Skin of body (tissue), 2 donors: ENCODE measurements around the genes HNRNPDL and HPSE.

- RAMPAGE, long total RNA = no peak
Measured at GRCh38 chr4:81472755-81473587, 1.3 kb upstream of the RASGEF1B start.

DNA sequence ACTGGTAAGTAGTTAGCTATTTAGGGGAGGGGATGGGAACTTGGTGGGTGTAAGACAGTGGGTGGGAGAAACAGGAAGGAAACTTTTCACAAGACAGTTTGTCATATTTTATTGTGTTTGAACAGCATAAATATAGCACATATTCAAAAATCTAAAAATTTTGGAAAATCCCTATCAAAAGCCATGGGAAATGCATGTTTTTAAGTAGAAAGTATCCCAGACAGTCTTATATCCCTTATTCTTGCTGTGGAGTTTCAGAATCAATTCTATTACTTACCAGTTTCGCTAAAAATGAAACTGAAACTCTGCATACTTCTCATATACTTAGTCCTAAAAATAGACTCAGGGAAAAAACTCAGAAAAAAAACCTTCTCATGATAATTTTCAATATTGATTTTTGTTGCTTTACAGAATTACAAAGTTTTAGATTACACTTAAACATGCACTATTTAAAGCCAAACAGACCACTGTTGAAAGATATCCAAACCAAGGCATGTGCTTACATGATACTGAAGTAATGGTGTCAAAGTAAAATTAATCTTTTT is 22.4 kb upstream of the RASGEF1B start:
- RAMPAGE, long total RNA = no peak

DNA sequence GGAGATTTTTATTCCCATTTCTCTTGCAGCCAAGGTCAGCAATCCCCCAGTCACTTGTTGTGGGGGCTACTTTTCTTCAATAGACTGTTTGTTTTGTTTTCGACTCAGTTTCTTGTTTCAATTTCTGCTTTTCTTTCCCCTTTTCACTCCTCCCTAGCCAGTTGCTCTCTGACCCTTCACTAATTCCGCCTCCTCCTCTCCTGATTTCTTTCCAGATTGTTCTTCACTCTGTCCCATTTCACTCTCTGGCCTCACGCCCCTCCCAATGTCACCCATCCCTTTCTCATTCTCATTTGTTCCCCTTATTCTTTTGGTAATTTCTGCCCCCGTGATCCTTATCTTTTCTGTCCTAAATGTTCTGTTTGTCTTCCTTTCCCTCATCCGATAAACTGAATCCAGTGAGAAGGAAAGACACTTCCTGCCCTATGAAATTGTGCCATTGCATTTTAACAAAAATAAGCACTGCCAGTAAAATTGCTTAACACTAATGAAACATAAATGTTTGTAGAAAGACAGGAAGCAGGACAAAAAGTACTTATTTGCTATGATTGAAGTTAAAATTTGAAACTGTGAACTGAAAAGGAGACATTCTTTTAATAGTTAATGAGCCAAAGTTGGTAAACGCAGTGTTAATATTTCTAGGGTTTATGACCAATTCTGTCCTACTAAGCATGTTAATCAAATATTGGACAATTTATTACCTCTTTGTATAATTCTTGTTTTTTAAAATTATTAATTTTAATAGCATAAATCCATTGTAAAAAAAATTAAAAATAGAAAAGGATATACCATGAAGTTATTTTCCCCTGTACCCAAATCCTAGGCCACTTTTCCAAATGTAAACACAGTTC is 94.6 kb upstream of the RASGEF1B start:
- RAMPAGE, long total RNA = no peak

- RAMPAGE, long total RNA = no peak
Measured at GRCh38 chr4:81668229-81668718, 196.6 kb upstream of the RASGEF1B start.

GRCh38 chr4:81724882-81725379 is 253.2 kb upstream of the RASGEF1B start:
- RAMPAGE, long total RNA = no peak

DNA sequence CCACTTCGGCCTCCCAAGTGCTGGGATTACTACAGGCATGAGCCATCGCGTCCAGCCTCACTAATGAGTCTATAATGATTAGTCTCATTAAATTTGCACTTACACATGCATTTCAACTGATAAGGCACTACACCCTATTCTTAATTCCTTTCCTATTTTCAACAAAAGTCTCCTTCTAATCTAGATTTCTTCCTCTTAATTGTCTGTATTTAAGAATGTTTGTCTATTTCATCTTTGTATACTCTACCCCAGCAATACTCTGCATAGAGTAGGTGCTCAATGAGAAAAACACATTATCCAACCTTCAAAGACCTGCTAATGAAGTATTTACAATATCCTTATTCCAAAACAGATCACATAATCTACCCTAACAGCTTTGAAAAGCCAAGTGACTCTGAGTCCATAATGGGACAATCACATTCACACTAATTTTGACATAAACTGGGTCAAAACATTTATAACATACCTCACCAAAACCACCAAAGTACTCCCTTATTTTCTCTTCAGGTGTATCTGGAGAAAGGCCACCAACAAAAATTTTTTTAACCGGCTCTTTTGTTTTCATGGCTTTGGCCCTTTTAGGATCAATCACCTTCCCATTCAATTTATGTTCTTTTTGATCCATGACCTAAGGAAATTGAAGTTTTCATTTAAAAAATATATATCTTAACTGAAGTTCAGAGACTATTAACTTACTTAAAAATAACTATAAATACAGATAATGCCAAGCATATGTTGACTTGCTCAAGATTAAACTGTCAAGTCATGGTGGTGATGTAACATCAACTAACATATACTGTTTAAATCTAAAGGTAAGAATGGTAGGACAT is 15.4 kb downstream of the HNRNPD start:
- RAMPAGE, long total RNA = no peak

- RAMPAGE, long total RNA = no peak
Measured at GRCh38 chr4:82429698-82430549, at the start of gene HNRNPDL. HNRNPDL (minus strand) TSS chr4:82430462.

GRCh38 chr4:82717843-82718671 is 80.5 kb downstream of the SCD5 start:
- RAMPAGE, long total RNA = no peak

- RAMPAGE, long total RNA = no peak
Measured at GRCh38 chr4:83051236-83051778, 16.3 kb downstream of the COPS4 start.

DNA sequence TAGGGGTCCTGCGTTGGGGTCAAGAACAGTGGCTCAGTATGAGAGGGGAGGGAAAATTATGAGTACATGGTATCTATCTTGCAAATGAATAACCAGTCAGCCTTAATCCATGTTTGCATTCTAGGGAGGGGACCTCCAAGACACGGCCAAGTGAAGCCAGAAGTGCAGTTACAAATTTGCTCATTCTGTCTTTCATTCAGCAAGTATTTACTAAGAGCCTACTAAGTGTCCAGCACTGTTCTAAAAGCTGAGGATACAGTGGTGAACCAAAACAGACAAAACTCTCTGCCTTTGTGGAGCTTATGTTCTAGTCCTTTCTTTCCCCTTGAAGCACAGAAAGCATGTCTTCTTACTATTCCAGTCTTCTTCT is 76.2 kb downstream of the COQ2 start:
- RAMPAGE, long total RNA = no peak

- RAMPAGE, long total RNA = no peak
Measured at GRCh38 chr4:83212227-83213140, 72.1 kb downstream of the COQ2 start.

DNA sequence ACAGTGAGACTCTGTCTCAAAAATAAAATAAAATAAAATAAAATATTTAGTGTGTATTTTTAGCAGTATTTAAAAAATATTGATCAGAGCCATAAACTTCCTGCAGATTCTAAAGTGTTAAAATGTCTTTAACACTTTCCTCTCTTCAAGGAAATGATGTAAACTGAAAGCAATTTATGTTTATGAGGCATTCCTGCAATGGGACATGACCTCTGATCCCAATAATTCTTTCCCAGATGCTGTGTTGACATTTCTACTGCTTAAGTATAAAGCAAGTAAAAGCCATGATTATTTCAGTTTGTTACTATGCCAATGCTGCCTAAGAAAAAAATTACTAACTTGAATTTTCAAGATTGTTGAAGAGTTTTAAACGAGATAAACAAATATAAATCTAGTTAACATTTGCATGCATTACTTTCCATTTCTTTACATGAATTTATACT is 29.0 kb downstream of the COQ2 start:
- RAMPAGE, long total RNA = no peak

GRCh38 chr4:83334198-83335404 is at the start of gene HPSE:
HPSE (minus strand) TSS chr4:83334848.
- RAMPAGE, long total RNA = no peak

GRCh38 chr4:84482721-84483246 is 16.3 kb downstream of the NKX6-1 start:
- RAMPAGE, long total RNA = no peak

- RAMPAGE, long total RNA = no peak
Measured at GRCh38 chr4:84683203-84683843, 100.4 kb downstream of the CDS1 start.

GRCh38 chr4:85603833-85604267 is 128.9 kb downstream of the ARHGAP24 start:
- RAMPAGE, long total RNA = no peak

- RAMPAGE, long total RNA = no peak
Measured at GRCh38 chr4:85659588-85660082, 184.7 kb downstream of the ARHGAP24 start.

DNA sequence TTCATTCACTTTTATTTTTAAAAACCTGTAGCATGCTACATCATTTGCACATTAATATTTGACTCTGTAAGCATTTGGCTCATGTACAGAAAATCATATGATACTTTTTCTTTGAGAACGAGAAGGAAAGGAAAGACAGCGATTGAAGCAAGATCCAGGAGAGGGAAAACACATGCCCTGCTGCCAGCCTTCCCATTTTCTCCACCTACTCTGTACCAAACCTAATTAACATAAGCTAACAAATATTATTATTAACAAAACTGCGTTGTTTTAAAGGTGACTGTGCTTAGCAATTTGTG is 287.2 kb downstream of the ARHGAP24 start:
- RAMPAGE, long total RNA = no peak

- RAMPAGE, long total RNA = no peak
Measured at GRCh38 chr4:85778150-85779213, 303.5 kb downstream of the ARHGAP24 start.

DNA sequence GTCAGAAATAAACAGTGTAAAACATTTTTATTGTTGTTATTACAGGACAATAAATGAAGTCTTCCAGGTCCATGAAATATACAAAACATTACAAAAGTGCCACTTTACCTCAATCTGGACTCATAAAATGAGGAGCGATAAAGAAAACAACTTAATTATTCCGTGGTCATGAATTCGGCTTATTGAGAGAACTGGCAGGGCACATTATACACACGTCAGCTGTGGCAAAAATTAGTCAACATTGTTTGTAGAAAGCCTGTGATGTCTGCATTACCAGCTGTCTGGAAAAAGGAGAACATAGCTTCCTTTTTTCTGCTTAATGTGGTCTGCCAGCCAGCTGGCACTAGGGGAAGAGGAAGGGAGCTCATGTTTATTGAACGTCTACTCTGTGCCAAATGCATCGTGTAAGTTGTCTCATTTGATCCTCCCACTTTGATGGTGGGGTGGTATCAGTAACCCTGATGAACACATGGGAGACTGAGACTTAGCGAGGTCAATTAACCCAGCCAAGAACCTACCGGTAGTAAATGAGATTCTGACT is 367.6 kb downstream of the ARHGAP24 start:
- RAMPAGE, long total RNA = no peak